ENCODE measurements around a stretch of chr6.

- PRO-cap: no peak
Observed at GRCh38 chr6:169224944-169225725, 28.5 kb downstream of the THBS2 start.

- PRO-cap: no peak
Observed at GRCh38 chr6:169250507-169251265, 3.0 kb downstream of the THBS2 start.

- PRO-cap: no peak
Observed at GRCh38 chr6:169289864-169290558, 36.4 kb upstream of the THBS2 start.

- PRO-cap: unidirectional peak, plus-strand start at chr6:169701428
Observed at GRCh38 chr6:169701205-169701855, 499 bp downstream of the WDR27 start.

DNA sequence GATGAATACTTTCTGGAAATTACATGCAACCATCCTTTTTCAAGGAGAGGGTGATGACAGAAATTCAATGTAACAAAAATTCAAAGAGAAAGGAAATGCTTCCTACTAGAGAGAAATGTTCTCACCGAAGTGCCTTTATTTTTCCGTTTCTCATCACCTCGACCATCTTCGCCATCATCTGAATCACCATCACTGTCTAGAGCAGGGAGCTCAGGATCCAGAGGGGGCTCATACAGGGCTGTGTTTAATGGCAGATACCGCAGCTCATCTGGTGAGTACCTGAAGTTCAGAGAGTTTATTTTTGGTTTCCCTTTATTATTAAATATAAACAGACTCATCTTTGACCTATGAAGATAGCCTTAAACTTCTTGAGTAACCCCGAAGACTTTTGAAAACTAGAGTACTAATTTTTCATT is 10.3 kb downstream of the C6orf120 start:
- PRO-cap: no peak

DNA sequence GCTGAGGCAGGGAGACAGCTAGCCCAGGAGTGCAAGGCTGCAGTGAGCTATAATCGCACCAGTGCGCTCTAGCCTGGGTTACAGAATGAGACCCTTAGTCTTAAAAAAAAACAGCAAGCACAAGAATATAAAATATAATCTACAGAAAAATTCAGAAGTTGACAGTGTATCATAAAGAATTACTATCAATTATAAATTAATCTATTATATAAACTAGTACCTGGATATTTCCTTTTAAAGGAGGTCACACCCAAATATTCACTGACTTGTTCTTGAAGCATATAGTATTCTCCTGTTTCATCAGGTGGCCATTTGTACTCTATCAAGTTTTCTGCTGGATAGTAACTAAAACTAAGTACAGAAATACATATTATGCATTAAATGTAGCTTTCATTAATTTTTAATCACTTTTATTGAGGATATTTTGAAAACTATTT is 5.7 kb downstream of the PHF10 start:
- PRO-cap: no peak

DNA sequence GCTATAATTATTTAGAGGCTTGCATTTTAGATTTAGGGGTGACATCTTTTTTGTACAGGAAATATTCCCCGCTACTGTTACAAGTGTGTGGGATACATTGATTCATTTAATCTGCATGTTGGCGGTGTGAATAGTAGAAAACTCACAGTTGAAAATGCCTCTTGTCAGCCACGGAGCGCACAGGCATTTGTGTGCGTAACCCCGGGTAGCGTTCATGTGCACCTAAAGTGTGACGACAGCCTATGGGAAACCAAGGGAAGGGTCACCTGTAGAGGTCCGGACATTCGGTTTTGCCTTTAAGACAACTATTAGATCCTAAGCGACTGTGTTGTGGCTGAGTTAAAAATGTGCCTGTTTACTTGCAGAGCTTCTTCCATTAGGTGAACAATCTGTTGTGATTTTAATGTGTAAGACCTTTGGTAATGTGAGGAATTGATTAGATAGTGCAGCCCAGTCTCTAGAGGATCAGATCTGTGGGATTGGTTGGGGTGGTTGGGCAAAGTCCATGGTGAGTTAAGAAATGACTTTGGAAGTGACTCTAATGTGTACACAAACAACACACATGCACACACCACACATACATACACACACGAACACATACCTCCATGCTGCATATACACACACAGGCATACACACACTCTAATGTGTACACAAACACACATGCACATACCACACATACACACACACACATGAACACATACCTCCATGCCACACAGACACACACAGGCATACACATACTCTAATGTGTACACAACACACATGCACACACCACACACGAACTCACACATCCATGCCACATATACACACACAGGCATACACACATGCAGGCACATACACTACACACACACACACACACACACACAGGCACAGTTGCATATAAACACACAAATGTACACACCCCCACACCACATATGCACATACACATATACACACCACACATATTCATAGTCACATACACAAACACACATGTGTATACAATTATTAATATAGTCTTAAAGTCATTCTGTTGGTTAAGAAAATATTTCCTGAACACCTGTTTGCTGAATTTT is 15.8 kb downstream of the ERMARD start:
- PRO-cap: no peak

GRCh38 chr6:170153559-170153867 is 137.4 kb downstream of the DLL1 start:
- PRO-cap: no peak

DNA sequence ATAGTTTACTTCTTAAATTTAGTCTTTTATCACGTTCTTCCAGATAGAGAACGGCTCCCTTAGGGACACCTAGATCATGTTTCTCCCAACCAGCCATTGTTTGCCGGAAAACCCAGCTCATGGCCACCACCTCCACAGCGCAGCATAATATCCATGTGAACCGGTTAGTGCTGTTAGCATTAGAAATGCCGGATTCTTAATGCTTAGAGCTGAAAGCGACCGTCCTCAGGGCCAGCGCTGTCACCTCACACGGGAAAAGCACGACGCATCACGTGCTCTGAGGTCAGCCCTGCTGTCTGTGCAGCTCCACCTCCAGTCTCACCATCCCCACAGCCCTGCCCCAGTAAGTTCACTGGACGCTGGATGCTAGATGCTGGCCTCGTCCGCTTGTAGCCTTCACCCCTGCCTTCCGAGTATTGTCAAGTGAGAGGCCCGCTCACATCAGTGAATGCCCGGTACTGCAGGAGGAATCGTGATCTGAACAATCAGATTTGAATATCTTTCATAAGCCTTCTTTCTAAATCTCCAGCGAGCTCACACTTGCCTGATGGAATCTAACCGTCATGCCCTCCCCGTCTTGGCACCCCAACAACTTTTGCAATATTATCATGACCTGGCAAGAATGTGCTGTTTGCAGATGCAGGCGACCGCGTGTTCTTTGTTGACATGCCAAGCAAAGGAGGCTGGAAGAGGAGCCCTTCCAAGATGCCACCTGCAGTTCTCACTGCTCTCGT is 65.0 kb downstream of the DLL1 start:
- PRO-cap: no peak

DNA sequence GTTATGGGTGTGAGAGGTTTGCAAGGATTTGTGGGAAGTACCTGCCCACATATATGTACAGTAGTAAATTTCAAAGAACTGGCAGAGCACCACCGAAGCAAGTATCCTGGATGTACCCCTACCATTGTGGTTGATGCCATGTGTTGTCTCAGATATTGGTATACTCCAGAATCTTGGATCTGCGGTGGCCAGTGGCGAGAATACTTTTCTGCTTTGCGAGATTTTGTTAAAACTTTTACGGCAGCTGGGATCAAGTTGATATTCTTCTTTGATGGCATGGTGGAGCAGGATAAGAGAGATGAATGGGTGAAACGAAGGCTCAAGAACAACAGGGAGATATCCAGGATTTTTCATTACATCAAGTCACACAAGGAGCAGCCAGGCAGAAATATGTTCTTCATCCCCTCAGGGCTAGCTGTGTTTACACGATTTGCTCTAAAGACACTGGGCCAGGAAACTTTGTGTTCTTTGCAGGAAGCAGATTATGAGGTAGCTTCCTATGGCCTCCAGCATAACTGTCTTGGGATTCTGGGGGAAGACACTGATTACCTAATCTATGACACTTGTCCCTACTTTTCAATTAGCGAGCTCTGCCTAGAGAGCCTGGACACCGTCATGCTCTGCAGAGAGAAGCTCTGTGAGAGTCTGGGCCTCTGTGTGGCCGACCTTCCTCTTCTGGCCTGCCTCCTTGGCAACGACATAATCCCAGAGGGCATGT is 11.0 kb downstream of the FAM120B start:
- PRO-cap: no peak

- PRO-cap: no peak
Observed at GRCh38 chr6:170462235-170462912, 90.7 kb downstream of the PSMB1 start.

GRCh38 chr6:170553637-170554011 is 517 bp upstream of the PSMB1 start:
- PRO-cap: no peak